HTR-8/SVneo (cell line): ENCODE measurements around a stretch of chr4.

GRCh38 chr4:94410444-94411153 lies 41.1 kb upstream of the PDLIM5 start:
- RRBS, result no CpG with 5 or more reads among the region's 13 CpGs

GRCh38 chr4:94598146-94598606 lies 146.4 kb downstream of the PDLIM5 start:
- RRBS, result no CpG with 5 or more reads among the region's 3 CpGs

DNA sequence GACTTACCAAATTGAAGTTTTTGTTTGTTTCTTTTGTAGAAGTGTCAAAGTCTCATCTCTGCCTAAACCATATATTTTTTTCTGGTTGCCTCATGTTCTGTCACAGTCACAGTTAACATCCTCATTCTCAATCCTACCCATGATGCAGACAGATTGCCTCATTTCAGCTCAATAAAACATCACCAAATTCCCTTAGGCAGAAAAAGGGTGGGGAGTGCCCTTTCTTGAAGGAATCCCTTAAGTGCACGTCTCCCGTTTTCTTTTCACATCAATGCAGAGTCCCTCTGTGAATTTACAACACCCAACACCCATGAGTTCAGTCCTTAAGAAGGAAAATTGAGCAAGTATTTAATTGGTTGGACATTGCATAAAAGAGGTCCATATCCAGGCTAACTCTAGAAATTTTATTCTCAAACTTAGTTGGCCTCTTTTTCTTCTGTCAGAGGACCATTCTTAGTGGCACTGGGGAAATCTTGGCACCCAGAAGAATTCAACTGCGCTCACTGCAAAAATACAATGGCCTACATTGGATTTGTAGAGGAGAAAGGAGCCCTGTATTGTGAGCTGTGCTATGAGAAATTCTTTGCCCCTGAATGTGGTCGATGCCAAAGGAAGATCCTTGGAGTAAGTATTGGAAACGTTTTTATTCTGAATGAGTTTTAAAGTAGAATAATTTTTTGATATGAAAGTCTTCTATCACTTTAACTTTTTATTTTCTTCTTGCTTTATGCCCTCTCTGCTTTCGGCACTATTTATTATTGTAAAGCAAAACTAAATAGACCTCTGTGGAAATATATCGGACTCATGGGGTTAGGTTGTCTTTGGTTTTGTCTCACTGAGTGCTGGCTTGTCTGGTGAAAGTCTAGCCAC lies 103.5 kb upstream of the BMPR1B start:
- RRBS, result no CpG with 5 or more reads among the region's 7 CpGs

GRCh38 chr4:94667502-94668358 lies 90.0 kb upstream of the BMPR1B start:
- RRBS, result no CpG with 5 or more reads among the region's 4 CpGs

DNA sequence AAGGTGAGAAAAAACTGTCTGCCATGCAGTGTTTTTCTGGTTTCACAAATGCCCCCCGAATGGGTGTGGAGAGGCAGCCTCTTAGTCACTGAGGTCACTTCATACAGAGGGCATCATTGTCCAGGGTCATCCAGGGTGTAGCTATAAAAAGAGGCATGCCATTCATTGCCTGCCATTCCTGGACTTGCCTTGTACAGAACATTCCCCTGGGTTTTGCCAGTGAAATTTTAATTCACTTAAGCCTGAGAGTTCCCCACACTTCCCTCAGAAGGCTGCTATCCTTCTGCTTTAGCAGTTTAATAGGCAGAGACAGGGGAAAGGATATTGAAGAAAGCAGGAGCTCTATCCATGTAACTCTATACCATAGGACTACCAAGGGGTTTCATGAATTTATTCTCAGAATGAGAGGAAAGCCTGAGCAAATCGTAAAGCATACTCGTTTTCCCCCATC lies 230.2 kb downstream of the UNC5C start:
- RRBS, result no CpG with 5 or more reads among the region's 3 CpGs

GRCh38 chr4:96598388-96598759 lies 758.5 kb downstream of the PDHA2 start:
- RRBS, result no CpG with 5 or more reads among the region's 5 CpGs

- RRBS, result 2% methylated on average over 36 of the region's 63 CpGs
Measured at GRCh38 chr4:98260000-98261071, 848 bp upstream of the RAP1GDS1 start.

DNA sequence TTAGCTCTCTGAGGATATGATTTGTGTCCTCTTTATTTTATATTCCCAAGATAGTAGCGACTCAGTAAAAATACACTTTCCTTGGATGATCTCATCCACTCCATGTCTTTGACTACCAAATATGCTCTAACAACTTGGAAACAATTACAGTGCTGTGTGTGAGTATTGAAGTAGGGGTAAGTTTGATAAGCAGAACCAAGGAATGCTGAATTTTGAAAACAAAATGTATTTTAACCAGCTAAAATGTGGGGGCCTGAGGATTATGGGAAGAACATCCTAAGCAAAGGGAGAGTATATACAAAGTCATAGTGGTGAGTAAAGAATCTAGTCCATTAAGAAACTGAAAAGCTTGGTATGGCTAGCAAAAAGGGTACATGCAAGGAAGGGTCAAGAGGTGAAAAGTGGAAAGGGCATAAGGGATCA lies 54.1 kb downstream of the RAP1GDS1 start:
- RRBS, result no CpG with 5 or more reads among the region's 1 CpG

GRCh38 chr4:98352227-98352791 lies 91.1 kb downstream of the RAP1GDS1 start:
- RRBS, result no CpG with 5 or more reads among the region's 7 CpGs

DNA sequence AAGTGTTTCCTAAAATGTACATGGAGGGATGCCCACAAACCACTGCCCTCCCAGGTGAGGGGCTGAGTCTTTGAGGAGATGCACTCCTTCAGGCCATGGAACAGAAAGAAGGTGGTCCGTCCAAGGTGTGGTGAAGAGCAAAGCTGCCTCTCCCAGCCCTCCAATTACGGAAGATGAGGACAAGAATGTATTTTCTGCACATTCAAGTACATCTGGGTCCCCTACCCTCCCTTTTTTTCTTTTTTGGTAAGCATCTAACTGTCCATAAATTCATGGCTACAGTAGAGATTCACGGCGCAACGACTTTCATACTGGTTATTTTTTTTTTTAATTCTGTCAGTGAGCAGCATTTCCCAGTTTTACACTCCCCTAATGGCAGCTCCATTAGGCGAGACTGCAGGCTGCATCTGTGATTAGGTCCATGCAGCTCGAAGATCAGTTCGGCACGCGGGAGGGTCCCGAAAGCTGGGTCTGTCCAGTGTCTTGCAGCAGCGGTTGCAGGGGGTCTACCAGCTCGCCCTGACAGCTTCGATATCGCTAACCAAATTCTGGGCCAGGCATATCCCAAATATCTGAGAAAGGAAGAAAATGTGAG lies 186.3 kb downstream of the TSPAN5 start:
- RRBS, result no CpG with 5 or more reads among the region's 15 CpGs

GRCh38 chr4:99086226-99086690 lies 2.3 kb downstream of the ADH5 start:
- RRBS, result no CpG with 5 or more reads among the region's 5 CpGs

DNA sequence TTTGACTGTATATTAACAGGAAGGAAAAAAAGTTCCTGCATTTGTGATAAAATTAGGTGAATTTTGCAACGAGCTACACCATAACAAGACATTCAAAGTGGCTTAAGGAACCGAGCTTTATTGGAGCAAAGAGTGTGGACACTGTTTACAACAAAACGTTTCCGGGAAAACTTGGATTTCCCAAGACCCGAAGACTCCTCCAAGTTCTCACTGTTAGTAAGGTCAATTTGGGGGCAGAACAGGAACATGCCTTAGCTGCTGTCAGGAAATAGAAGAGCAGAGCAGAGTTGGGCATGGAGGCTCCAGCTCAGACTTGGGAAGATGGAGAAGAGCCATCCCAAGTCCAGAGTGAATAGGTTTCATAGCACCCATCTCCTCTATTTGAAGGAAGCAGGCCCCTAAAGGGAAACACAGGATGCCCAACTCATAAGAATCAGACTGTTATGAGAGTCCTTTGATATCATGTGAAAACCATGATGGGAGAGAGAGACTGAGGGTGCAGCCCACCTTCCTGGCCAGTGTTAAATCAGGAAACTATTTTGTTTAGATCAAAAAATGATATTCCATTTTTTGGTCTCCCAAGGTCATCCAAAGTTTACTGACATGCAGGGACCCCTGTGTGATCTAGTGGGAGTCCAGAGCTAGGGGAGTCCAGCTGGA lies 16.4 kb downstream of the ADH6 start:
- RRBS, result no CpG with 5 or more reads among the region's 5 CpGs

DNA sequence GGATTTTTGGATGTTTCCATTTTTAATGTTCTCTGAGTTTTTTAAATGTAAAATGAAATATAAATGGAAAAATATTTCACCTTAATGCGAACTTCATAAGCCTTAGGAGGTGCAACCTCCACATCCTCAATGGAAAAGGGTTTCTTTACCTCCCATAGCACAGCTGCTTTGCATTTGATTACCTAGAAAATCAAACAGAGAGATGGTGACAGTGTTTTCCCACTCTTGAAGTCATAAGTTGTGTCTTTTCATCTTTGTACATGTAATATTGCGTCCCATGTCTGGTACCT lies 2.6 kb downstream of the ADH1B start:
- RRBS, result no CpG with 5 or more reads among the region's 2 CpGs

- RRBS, result no CpG with 5 or more reads among the region's 1 CpG
Measured at GRCh38 chr4:99459673-99460137, 24.6 kb upstream of the ADH7 start.

GRCh38 chr4:99461478-99462133 lies 26.5 kb upstream of the ADH7 start:
- RRBS, result no CpG with 5 or more reads among the region's 4 CpGs

- RRBS, result no CpG with 5 or more reads among the region's 9 CpGs
Measured at GRCh38 chr4:99655344-99656167, 2.1 kb downstream of the C4orf54 start.

- RRBS, result no CpG with 5 or more reads among the region's 2 CpGs
Measured at GRCh38 chr4:100022077-100022416, 72.0 kb upstream of the H2AZ1 start.

DNA sequence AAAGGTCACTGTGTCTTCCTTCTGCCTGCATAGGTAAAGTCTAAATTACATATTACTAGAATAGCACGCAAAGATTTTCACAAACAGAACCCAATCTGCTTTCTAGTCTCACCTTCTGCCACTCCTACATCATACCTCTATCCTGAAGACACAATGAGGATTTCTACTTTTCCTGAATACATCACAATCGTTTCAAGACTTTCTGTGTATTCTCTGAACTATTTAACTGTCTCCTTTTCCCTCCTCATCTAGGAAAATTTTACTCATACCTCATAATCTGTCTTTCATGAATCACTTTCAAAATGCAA lies 116.7 kb downstream of the PPP3CA start:
- RRBS, result no CpG with 5 or more reads among the region's 2 CpGs

DNA sequence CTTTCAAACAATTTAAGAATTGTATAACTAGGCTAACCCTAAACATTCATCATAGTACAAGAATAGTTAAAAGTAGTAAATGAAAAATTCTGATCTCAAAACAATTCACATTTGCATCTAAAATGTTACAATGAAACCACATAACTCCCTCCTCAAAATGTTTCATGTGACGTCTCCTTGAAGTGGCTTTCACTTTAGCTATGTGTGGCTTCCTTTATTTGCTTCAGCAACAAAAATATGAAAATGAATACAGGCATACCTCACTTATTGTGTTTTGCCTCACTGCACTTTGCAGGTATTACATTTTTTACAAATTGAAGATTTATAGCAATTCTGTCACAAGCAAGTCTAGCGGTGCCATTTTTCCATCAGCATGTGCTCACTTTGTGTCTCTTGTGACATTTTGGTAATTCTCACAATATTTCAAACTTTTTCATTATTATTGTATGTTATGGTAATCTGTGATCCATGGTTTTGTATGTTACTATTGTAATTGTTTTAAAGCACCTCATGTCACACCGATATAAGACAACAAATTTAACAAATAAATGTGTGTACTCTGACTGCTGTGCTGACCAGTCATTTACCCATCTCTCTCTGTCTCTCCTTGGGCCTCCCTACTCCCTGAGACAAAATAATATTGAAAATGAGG lies 18.9 kb downstream of the PPP3CA start:
- RRBS, result no CpG with 5 or more reads among the region's 3 CpGs